Esophagus muscularis mucosa (tissue), 4 donors: ENCODE measurements around a stretch of chr6.

- PRO-cap: no peak
- RAMPAGE, long total RNA, 4 experiments: no peak in any of the 4 experiments
These were observed 350.9 kb downstream of the BCKDHB start for GRCh38 chr6:80457387-80457687.

GRCh38 chr6:80638516-80639190 is 532.2 kb downstream of the BCKDHB start:
- PRO-cap: no peak
- RAMPAGE, long total RNA, 4 experiments: no peak in any of the 4 experiments

DNA sequence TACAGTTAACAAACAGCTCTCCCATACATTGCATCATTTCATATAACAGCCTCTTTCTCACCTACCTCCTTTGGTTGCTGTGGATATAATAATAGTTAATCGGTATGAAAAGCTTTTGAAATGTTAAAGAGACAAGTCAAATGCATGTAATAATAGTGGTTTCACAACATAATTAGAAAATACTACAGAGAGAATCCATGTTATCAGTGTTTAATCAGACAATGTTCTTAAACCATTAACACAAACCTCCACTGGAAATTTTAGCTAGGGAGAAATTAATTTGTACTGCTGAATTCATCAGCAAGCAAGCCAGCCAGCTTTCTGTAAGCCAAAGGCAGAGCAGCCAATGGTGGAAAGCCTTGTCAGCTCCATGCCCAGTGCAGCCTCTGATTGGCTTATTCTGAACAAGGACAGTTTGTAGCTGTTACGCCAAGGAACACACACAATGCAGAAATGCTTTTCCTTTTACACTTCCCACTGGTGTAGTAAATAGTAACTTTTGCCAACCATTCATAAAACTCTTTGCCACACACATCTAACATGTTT is 265.1 kb downstream of the TENT5A start:
- PRO-cap: no peak
- RAMPAGE, long total RNA, 4 experiments: no peak in any of the 4 experiments

GRCh38 chr6:81696604-81697011 is 55.9 kb downstream of the TENT5A start:
- PRO-cap: no peak
- RAMPAGE, long total RNA, 4 experiments: no peak in any of the 4 experiments

- PRO-cap: no peak
- RAMPAGE, long total RNA, 4 experiments: no peak in any of the 4 experiments
These were observed 32.2 kb downstream of the TENT5A start for GRCh38 chr6:81720184-81720730.

- PRO-cap: no peak
- RAMPAGE, long total RNA, 4 experiments: no peak in any of the 4 experiments
These were observed 24.6 kb downstream of the TENT5A start for GRCh38 chr6:81727851-81728329.

GRCh38 chr6:81766344-81766995 is 14.0 kb upstream of the TENT5A start:
- PRO-cap: no peak
- RAMPAGE, long total RNA, 4 experiments: no peak in any of the 4 experiments

DNA sequence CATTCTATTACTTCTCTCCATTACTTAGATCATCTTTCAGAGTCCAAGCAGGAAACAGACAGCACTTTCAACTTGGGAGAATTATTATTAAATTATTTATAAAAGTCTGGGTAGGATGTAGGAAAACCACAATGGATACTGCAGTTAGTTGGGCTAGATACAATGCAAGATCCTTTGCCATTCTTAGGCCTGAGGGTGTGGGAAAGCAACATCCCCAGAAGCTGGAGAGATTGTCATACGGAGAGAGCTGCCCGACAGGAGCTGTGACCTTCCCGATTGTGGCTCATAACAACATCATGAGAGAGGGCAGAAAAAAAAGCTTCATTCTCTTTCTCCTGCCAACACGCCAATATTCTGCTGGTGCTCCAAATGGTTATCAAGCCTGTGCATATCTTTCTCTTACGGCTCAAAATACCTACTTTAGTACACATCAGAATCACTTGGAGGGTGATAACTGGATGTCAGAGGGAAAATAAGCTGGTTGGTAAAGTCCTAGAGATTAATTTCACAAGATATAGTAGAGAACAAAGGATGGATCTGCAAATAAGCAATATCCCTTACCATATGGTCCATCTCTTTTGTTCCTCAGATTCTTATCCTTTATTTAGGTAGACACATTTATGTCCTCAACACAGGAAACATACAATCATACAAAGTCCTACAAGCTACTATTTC is 81.0 kb downstream of the IBTK start:
- PRO-cap: no peak
- RAMPAGE, long total RNA, 4 experiments: no peak in any of the 4 experiments

GRCh38 chr6:83431613-83432205 is 858 bp upstream of the ME1 start:
- PRO-cap: no peak
- RAMPAGE, long total RNA, 4 experiments: no peak in any of the 4 experiments

DNA sequence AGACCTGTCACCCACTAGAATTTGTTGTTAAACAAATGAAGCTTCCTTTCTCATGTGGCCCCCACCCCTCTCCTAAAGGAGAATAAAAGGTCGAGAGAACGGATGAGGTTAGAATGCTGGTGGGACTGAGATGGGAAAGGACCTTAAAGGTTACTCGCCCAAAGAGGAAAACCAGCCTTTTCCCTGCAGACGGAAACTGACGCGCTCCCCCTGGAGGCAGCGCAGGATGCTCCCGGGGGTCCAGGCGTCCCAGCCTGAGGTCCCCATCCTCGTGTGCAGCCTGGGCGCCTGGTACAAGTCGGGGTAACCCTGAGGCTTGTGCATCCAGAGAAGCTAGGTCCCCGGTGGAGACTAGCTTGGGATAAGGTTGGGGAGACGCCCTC is 555 bp upstream of the PRSS35 start:
- PRO-cap: no peak
- RAMPAGE, long total RNA, 4 experiments: no peak in any of the 4 experiments

DNA sequence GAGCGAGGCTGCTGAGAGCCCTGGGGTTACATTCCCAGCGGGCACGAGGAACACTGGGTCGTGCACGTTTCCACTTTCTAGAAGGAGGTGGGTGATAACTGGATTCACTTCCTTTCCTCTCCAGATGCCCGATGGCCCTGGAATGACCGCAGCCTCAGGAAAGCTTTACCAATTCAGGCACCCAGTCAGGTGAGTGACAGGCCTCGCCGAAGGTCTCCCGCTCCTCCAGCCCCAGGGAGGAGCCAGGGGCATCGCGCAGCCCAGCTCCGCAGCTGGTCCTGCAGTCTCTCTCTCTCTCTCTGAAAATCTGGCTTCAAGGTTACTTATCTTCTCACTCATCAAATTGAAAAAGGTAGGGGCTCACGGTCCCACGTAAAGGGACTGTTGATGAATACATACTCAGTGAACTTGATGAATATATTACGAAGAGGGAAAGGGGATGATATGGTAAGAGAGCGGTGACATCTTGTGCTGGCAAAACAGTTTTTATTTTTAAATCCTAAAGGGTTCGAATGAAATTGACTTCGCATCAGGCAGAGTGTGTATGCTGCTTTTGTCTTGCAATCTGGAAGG is 899 bp downstream of the RIPPLY2 start:
- PRO-cap: no peak
- RAMPAGE, long total RNA, 4 experiments: no peak in any of the 4 experiments

- PRO-cap: no peak
- RAMPAGE, long total RNA, 4 experiments: no peak in any of the 4 experiments
These were observed 4.6 kb downstream of the CYB5R4 start for GRCh38 chr6:83864094-83864500.

- PRO-cap: no peak
- RAMPAGE, long total RNA, 4 experiments: no peak in any of the 4 experiments
These were observed 146.2 kb downstream of the TBX18 start for GRCh38 chr6:84617905-84618834.

DNA sequence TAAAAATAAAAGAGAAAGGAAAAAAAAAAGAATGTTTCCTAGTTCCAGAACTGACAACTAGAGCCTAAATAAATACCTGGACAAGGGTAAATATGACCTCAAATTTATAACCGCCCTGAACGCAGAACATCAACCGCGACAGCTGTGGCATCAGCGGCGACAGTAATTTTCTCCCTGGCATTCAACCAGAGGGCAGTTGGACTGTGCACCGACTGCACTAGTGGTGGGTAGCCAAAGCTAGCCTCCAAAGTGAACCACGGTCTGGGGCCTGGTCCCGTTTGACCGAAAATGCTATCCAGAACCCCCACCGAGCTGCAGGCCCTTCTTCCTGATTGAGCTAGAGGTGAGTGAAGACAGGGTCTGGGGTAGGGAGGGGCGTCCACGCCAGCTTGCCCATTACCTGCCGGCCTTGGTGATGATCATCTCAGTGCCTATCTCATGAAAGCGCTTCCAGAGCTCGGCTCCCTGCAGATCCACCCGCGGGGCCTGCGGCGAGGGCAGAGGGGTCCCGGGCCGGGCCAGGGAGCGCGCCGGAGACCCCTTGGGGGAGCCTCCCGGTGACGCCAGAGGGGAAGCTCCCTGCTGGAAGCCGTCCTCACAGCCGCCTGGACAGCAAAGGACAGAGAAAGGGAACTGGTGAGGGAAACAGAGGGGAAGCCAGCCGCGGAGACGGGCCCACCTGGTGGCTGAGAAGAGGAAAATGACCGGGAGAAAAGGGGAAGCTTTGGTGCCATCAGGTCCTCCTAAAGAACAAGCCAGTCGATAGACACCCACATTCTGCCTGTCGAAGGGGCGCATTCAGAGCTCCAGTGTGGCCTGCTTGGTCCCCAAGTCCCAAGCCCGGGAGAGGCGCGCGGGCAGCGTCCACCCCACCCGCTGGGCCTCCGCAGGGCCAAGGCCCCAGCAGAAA is 2.0 kb downstream of the TBX18 start:
- PRO-cap: bidirectional peak, plus-strand start at position 622 of the sequence, minus-strand start at position 618 of the sequence
- RAMPAGE, long total RNA, 4 experiments: no peak in any of the 4 experiments

GRCh38 chr6:85675816-85676195 is 33.1 kb upstream of the SYNCRIP start:
- PRO-cap: no peak
- RAMPAGE, long total RNA, 4 experiments: no peak in any of the 4 experiments

DNA sequence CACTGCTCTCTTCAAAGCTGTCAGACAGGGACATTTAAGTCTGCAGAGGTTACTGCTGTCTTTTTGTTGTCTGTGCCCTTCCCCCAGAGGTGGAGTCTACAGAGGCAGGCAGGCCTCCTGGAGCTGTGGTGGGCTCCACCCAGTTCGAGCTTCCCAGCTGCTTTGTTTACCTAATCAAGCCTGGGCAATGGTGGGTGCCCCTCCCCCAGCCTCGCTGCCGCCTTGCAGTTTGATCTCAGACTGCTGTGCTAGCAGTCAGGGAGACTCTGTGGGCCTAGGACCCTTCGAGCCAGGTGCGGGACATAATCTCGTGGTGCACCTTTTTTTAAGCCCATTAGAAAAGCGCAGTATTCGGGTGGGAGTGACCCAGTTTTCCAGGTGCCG is 384.2 kb upstream of the SYNCRIP start:
- PRO-cap: no peak
- RAMPAGE, long total RNA, 4 experiments: no peak in any of the 4 experiments

- PRO-cap: no peak
- RAMPAGE, long total RNA, 4 experiments: no peak in any of the 4 experiments
These were observed 61.5 kb upstream of the SMIM8 start for GRCh38 chr6:87260795-87261297.

- PRO-cap: no peak
- RAMPAGE, long total RNA, 4 experiments: no peak in any of the 4 experiments
These were observed 53.7 kb upstream of the SMIM8 start for GRCh38 chr6:87268609-87269209.

DNA sequence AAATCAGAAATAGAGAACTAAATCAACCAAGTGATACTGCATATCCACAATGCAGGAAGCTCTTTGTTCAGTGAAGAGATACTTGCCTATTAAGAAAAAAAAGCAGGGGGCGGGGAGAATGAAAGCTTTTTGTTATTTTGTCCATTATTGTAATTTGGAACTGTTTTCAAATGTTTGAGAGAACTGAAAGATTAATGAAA is 21.2 kb upstream of the CFAP206 start:
- PRO-cap: no peak
- RAMPAGE, long total RNA, 4 experiments: no peak in any of the 4 experiments

- PRO-cap: no peak
- RAMPAGE, long total RNA, 4 experiments: no peak in any of the 4 experiments
These were observed 10.6 kb downstream of the AKIRIN2 start for GRCh38 chr6:87691410-87691854.